Measurements from ENCODE around the gene EIF5AL1.

- PRO-cap, 3 experiments = no peak in any of the 3 experiments
- RAMPAGE, long total RNA, 4 experiments = no peak in any of the 4 experiments
- RRBS = no CpG with 5 or more reads among the region's 2 CpGs
These were observed 67.7 kb downstream of the ZMIZ1 start for GRCh38 chr10:79136241-79136994.

DNA sequence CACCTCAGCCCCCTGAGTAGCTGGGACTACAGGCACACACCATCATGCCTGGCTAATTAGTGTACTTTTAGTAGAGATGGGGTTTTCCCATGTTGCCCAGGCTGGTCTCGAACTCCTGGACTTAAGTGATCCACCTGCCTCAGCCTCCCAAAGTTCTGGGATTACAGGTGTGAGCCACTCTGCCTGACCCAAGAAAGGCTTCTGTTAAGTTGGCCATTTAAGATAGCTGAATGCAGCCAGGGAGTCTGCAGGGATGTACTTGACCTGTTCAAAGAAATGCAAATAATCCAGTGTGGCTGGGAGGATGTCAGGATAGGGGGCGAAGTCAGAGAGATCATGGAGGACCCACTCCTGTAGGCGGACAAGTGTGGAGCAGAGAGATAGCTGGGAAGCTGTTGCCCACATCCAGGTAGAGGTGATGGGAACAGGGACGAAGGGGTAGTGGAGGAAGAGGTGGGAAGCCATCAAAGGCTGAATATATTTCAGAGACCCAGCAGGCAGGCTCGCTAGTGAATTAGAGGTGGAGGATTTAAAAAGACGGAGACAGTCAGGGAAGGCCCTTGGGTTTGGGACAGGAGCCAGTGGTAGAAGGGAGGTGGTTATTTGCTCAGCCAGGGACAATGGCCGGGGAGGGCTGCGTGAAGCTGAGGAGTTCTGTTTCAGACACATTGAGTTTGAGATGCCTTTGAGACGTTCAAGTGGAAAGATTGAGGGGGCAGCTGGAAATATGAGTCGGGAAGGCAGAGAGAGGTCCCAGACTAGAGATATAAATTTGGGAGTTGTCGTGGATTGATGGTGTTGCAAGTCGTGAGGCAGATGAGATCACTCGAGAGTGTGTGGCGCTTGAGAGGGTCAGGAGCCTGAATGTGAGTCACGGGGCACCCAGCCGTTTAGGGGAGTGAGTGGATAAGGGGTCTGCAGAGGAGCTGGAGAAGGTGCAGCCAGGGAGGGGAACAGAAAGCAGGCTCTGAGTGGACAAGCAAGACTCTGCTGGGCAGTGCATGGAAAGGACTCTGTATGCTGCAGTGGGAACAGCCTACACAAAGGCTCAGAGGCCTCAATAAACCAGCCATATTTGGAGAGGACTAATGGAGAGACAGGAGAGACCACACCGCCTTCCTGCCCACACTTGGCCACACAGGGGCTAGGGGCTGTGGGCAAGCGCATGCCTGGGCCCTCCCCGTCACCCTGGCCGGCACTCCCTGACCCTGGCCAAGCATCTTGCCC, 73.2 kb downstream of the ZMIZ1 start:
- PRO-cap, 3 experiments = no peak in any of the 3 experiments
- RAMPAGE, long total RNA, 4 experiments = no peak in any of the 4 experiments
- RRBS = no CpG with 5 or more reads among the region's 20 CpGs

DNA sequence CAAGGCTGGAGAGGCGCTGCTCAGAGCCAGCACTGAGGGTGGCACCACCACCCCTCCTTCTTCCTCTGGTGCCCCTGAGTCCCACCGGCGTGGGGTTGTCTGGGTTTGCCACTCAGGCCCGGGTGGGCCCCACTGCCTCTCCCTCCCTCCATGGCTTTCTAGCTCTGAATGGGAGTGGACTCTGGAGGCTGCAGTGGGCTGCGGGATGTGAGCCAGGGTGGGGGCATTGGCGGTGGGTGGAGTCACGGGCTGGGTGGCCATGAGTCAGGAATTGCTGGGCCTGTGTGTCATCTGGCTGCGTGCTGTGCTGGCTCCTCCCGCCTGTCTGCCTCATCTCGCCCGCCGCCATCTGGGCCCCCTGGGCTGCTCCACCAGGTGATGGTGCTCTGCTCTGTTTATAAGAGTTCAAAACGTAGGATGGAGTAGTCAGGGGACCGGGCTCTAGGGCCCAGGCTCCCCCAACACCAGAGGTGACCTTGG, 82.9 kb downstream of the ZMIZ1 start:
- PRO-cap, 3 experiments = peak in 3 of 3 experiments; most common plus-strand start position 404 of the sequence (in 3); most common minus-strand start position 166 of the sequence (in 3)
- RAMPAGE, long total RNA, 4 experiments = no peak in any of the 4 experiments
- RRBS = no CpG with 5 or more reads among the region's 14 CpGs

DNA sequence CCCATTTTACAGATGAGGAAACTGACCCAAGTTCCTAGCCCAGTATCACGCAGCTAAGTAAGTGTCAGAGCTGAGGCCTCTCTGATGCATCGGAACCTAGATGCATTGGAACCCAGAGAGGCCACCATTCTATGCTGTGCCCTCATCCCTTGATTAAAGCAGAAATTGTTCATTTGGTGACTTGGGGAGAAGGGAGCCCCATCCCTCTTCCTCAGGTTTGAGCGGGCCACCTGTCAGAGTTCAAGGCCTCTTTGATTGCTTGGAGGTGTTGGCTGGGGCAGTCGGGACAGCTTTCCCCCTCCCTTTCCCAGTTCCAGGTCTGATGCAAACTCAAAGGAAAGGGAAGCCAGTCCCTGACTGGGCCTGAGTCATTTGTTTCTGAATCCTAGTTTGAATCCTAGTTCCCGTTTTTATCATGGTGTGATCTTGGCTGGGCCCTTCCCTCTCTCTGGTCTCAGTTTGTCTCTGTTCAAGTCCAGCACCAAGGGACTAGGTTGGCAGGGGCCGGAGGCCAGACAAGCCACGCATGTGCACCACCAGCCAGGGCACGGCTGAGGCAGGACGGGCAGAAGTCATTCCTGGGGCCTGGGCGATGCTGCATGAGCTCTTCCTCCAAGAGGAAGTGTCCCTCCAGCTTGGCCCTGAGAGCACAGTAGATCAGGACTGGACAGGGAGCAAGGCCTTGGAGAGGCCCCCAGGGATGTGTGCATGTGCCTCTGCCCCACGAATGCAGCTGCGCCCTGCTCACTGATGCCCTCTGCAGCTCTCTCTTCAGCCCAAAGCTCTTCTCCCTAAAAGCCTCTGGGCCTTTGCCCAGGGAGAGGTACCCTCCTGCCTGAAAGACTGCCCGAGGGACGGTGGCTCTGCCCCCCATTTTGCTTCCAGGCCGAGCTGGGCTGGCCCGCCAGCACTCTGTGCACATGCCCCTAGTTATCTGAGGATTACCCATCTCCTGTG, 86.5 kb downstream of the ZMIZ1 start:
- PRO-cap, 3 experiments = peak in 2 of 3 experiments; most common plus-strand start position 575 of the sequence (in 2); most common minus-strand start position 324 of the sequence (in 1)
- RAMPAGE, long total RNA, 4 experiments = no peak in any of the 4 experiments
- RRBS = no CpG with 5 or more reads among the region's 16 CpGs

GRCh38 chr10:79193048-79193852, 124.5 kb downstream of the ZMIZ1 start:
- PRO-cap, 3 experiments = no peak in any of the 3 experiments
- RAMPAGE, long total RNA, 4 experiments = no peak in any of the 4 experiments
- RRBS = no CpG with 5 or more reads among the region's 18 CpGs

GRCh38 chr10:79218427-79219095, 128.7 kb upstream of the PPIF start:
- PRO-cap, 3 experiments = peak in 1 of 3 experiments; most common plus-strand start chr10:79218850 (in 1)
- RAMPAGE, long total RNA, 4 experiments = no peak in any of the 4 experiments
- RRBS = no CpG with 5 or more reads among the region's 8 CpGs

DNA sequence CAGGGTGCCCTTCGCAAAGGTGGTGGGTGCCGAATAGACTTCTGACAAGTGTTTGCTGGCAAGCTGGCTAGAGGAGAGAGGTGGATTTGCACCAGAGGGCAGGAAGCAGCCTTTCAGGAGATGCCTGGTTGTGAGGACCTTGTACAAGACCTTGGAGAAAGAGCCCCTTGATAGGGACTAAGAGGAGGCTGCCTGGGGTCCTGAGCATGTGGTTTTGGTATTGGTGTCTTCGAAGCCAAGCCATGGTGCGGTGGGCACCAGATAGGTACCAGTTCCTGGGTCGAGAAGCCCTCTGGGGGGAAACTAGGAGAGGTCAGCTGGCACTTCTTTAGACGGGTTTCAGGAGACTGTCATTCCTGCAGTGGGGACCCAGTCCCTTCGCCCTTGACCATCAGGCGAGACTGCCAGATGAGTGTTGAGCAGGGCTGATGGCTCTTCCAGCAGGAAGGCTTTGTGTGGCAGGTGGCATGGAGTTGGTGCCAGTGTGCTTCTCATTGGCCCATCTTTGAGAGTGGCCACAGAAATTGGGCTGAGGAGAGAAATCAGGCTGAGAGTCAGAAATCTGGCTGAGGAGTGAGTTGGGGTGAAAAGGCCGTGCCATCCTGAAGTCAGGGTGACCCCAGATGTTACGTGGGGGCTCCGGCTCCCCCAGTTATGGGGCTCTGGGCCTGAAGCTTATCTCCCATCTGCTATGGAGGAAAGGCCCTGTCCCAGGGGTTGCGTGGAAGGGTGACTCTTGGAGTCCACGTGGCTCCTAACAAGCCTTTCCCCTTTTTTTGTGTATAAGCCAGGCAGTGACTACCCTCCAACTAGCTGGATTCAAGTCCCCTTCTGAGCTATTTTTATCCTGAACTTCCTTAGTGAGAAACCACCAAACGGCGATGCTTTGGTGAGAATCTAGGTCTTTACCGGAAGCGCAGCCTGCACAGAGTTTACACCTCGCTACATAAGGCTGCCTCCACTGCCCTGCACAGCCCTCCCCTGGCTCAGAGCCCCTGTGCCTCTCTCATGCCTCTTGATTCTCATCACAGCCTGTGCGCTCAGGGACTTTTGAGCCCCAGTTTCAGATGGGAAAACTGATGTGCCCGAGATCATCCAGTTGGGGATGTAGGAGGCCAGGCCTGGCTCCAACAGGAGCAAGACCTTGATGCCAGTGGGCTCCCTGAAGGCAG, 102.7 kb upstream of the PPIF start:
- PRO-cap, 3 experiments = no peak in any of the 3 experiments
- RAMPAGE, long total RNA, 4 experiments = no peak in any of the 4 experiments
- RRBS = no CpG with 5 or more reads among the region's 20 CpGs

- PRO-cap, 3 experiments = no peak in any of the 3 experiments
- RAMPAGE, long total RNA, 4 experiments = no peak in any of the 4 experiments
- RRBS = no CpG with 5 or more reads among the region's 10 CpGs
These were observed 71.8 kb upstream of the PPIF start for GRCh38 chr10:79275366-79275904.

DNA sequence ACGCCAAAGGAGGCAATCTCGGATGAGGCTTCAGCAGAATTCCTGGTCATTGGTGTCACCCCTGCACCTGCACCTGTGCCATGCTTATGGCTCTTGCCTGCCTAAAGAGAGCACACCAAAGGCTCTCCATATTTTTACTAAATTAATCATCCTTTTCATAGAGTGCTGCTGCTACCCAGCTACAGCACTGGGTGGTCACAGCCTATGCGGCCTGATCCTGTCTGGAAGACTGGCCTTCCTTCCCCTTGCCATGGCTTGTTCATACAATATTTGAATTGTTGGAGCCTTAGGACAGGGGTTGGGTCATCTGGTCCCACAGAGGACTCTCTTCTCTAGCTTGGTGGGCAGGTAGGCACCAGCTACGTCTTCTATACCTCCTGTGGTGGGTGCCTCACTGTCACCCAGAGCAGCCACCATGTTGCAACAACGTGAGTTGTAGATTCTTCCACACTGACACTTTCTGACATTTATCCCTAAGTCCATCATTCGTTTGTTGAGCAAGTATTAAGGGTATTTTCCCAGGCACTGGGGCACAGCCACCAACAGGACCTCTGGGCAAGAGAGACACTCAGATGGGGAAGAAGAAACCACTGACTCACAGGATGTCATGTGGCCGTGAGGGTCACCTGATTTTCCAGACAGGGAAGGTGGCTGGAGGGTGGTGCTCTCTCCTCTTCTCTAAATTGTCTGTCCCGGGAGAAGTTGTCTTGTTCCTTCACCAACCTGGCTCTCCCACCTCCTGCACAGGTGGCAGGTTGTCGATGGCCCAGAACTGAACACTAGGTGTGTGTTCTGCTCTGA, 51.9 kb upstream of the PPIF start:
- PRO-cap, 3 experiments = peak in 1 of 3 experiments; most common plus-strand start position 637 of the sequence (in 1); most common minus-strand start position 553 of the sequence (in 1)
- RAMPAGE, long total RNA, 4 experiments = no peak in any of the 4 experiments
- RRBS = no CpG with 5 or more reads among the region's 9 CpGs

- PRO-cap, 3 experiments = no peak in any of the 3 experiments
- RAMPAGE, long total RNA, 4 experiments = no peak in any of the 4 experiments
- RRBS = no CpG with 5 or more reads among the region's 16 CpGs
These were observed 49.1 kb upstream of the PPIF start for GRCh38 chr10:79297945-79298702.

DNA sequence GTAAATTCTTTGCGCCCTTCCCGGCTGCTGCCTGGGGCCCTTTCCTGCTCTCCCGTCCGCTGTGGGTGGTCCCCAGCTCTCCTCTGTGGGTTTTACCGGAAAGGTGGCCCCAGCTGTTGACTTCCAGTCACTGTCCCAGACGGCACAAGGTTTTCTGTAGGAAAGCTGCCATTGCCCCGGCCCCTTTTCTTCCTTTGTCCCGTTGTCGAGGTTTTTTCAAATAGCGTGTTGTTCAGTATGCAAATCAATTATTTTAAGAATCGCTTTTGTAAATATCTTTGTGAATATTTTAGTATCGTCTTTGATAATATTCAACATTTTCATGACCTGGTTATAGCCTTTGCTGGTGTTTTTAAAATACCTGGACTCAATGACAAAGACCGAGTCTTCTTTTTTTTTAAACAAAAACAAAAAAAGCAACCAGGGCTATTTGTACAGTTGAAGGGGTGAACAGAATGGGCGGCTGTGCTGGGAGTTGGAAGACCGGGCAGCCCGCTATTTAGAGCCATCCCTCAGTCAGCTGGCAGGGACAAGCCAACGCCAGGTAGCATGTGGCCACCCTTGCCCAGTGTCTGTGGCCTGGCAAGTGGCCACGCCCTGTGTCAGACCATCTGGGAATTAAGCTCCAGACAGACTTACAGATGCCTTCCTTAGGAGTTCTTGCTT, 32.8 kb upstream of the PPIF start:
- PRO-cap, 3 experiments = no peak in any of the 3 experiments
- RAMPAGE, long total RNA, 4 experiments = no peak in any of the 4 experiments
- RRBS = 63% methylated on average over 6 of the region's 18 CpGs

GRCh38 chr10:79394215-79395116, 47.2 kb downstream of the PPIF start:
- PRO-cap, 3 experiments = no peak in any of the 3 experiments
- RAMPAGE, long total RNA, 4 experiments = no peak in any of the 4 experiments
- RRBS = 97% methylated on average over 3 of the region's 20 CpGs

DNA sequence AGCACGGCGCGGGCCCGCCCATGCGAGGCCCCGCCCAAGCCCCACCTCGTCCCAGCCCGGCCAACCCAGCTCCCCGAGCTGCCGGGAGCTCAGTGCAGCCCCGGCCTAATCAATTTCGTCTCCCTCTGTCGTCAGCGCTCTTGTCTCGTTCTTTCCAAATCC, 365 bp upstream of the ZCCHC24 start:
- PRO-cap, 3 experiments = peak in 3 of 3 experiments; most common plus-strand start position 112 of the sequence (in 2)
- RAMPAGE, long total RNA, 4 experiments = no peak in any of the 4 experiments
- RRBS = no CpG with 5 or more reads among the region's 15 CpGs

- PRO-cap, 3 experiments = peak in 3 of 3 experiments; most common plus-strand start chr10:79446315 (in 1); most common minus-strand start chr10:79446866 (in 3)
- RAMPAGE, long total RNA, 4 experiments = no peak in any of the 4 experiments
- RRBS = 2% methylated on average over 12 of the region's 56 CpGs
These were observed 1.0 kb upstream of the ZCCHC24 start for GRCh38 chr10:79446070-79447268.

DNA sequence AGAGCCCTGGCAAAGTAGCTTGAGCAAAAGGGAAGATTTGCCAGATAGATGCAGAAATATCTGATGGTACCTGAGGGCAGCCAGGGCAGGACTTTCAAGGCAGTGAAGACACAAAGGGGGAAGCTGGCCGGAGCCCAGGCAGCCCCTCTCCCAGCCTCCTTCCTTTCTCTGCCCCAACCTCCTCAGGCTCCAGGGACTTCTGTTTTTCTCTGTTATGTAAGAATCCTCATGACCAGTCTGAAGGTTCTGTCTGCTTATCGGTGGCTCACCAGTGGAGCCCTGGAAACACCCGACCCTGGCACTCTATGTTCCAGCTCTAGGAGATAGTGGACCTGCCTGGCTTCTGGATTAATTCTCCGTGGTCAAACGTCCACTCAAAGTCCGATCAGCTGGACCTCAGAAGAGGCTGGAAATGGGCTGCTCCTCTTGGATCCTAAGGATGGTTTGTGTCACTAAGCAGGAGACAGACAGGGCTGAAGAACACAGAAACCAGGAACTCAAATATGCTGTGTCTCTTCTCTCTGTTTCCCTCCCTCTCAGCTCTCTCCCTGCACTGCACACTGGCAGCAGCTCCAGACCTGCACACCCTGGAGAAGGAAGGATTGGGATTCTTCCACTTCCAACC, 22.3 kb upstream of the ZCCHC24 start:
- PRO-cap, 3 experiments = peak in 1 of 3 experiments; most common plus-strand start position 271 of the sequence (in 1); most common minus-strand start position 170 of the sequence (in 1)
- RAMPAGE, long total RNA, 4 experiments = no peak in any of the 4 experiments
- RRBS = no CpG with 5 or more reads among the region's 6 CpGs

DNA sequence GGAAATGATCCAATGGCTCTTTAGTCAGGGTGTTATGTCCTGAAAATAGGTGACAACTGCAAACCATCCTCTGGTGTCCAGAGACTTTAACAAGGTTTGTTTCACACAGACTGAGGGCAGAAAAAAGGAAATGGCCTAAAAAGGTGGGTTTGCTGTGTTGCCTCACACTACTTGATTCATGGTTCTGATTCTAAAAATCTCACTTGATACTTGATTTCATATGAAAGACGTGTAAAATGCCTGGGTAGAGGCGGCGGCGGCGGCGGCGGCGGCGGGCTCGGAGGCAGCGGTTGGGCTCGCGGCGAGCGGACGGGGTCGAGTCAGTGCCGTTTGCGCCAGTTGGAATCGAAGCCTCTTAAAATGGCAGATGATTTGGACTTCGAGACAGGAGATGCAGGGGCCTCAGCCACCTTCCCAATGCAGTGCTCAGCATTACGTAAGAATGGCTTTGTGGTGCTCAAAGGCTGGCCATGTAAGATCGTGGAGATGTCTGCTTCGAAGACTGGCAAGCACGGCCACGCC, at the start of gene EIF5AL1:
Gene EIF5AL1 (plus strand): TSS at position 244 of the 522 bp plus-strand sequence.
- PRO-cap, 3 experiments = no peak in any of the 3 experiments
- RAMPAGE, long total RNA, 4 experiments = no peak in any of the 4 experiments
- RRBS = no CpG with 5 or more reads among the region's 26 CpGs

DNA sequence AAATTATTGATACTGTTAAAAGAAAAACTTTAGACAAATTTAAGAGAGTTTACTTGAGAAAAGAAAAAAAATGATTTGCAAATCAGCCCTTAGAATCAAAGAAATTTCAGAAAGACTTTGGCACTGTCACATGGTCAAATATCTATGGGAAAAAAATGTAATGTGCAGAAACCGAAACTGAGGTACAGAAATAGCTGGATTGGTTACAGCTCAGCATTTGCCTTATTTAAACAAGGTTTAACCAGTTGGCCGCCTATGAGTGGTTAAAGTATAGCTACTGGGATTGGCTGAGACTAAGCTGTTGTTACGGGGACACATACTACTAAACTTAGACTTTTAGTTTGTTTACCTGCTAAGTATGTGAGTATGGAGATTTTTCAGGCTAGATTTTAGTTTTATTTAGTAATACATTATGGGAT, 38.6 kb downstream of the SFTPD start:
- PRO-cap, 3 experiments = no peak in any of the 3 experiments
- RAMPAGE, long total RNA, 4 experiments = no peak in any of the 4 experiments
- RRBS = no CpG with 5 or more reads among the region's 3 CpGs

GRCh38 chr10:80135820-80136568, 3.5 kb downstream of the PLAC9 start:
- PRO-cap, 3 experiments = no peak in any of the 3 experiments
- RAMPAGE, long total RNA, 4 experiments = no peak in any of the 4 experiments
- RRBS = 79% methylated on average over 3 of the region's 12 CpGs

- PRO-cap, 3 experiments = peak in 1 of 3 experiments; most common minus-strand start chr10:80148117 (in 1)
- RAMPAGE, long total RNA, 4 experiments = no peak in any of the 4 experiments
- RRBS = no CpG with 5 or more reads among the region's 4 CpGs
These were observed 15.3 kb downstream of the PLAC9 start for GRCh38 chr10:80147789-80148315.

GRCh38 chr10:80166570-80167043, 34.1 kb downstream of the PLAC9 start:
- PRO-cap, 3 experiments = no peak in any of the 3 experiments
- RAMPAGE, long total RNA, 4 experiments = no peak in any of the 4 experiments
- RRBS = 85% methylated on average over 3 of the region's 15 CpGs